ENCODE data around the genes RPL12, CFAP157, AK1 and ST6GALNAC6.

- PRO-cap, result no peak
Measured at GRCh38 chr9:127309002-127309490, 44.5 kb downstream of the GARNL3 start.

- PRO-cap, result bidirectional peak, plus-strand start at chr9:127451510, minus-strand start at chr9:127451405
Measured at GRCh38 chr9:127451178-127451712, at the start of gene RPL12. TSS of gene RPL12 (minus strand) at chr9:127451406.

GRCh38 chr9:127473415-127474379, 22.4 kb downstream of the LRSAM1 start:
- PRO-cap, result no peak

GRCh38 chr9:127513786-127513985, 55.2 kb downstream of the NIBAN2 start:
- PRO-cap, result no peak

- PRO-cap, result no peak
Measured at GRCh38 chr9:127523444-127523842, 45.4 kb downstream of the NIBAN2 start.

DNA sequence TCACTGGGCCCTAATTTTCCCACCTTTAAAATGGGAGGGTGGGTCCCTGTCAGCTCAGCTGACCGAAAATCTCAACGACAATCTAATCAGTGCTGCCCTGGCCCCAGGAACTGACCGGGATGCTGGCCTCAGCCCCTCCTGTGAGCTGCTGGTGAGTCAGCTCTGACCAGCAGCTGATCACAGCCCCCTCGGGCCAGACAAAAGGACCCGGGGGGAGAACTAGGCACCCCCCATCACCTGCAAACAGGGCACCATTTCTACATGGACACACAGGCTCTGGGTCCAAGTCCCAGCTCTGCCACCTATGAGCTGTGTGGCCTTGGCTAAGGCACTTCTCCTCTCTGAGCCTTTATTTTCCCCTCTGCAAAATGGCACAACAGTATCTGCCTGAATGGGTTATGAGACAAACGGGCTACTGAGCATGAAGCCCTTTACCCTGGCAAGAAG, 29.3 kb downstream of the NIBAN2 start:
- PRO-cap, result no peak

DNA sequence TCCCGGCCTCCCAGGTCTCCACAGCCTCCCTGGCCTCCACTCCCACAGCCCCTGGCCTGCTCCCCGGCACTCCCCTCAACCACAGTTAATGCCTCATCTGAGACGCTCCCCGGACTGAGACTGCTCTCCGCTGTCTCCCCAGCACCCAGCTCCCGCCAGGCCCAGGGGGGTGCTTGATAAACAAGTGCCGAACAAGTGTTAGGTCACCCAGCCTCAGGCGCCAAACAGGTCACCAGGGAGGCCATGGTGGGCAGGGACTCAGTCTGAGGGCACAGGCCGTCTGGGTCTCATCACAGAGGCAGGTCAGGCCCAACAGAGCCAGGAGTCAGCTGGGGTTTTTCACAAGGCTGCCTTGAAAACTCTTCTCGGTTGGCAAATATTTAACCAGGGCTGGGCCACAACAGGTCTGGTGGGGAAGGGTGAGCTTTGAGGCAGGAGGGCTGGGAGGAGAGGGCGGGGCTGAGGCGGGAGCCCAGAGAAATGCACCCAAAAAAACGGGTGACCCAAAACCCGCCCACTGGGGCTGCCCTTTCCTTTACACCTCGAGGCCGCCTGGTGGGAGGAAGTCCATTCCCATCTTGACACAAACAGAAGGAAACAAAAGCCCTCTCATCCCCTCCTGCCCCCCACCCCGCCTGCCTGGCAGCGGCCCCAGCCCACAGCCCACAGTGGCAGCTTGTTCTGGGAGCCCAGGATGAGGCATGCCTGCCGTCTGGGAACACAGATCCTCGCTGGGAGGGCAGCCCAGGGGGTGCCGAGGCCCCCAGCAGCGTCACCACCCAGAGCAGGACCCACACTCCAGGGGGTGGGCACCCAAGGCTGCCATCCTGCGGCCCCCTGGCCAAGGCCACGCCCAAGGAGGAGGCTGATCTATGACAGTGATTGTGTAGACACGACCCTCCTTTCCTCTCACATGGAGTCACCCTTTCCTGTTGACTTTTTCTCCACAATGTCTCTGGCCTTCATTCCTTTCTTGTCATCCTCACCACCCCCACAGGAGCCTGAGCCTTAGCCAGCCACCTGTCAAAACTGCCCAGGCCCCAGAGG, 23.3 kb downstream of the NIBAN2 start:
- PRO-cap, result bidirectional peak, plus-strand start at position 377 of the sequence, minus-strand start at position 331 of the sequence

- PRO-cap, result no peak
Measured at GRCh38 chr9:127557907-127558590, 10.8 kb downstream of the NIBAN2 start.

- PRO-cap, result bidirectional peak, plus-strand start at chr9:127570718, minus-strand start at chr9:127570680
Measured at GRCh38 chr9:127570508-127570876, 1.6 kb upstream of the NIBAN2 start.

DNA sequence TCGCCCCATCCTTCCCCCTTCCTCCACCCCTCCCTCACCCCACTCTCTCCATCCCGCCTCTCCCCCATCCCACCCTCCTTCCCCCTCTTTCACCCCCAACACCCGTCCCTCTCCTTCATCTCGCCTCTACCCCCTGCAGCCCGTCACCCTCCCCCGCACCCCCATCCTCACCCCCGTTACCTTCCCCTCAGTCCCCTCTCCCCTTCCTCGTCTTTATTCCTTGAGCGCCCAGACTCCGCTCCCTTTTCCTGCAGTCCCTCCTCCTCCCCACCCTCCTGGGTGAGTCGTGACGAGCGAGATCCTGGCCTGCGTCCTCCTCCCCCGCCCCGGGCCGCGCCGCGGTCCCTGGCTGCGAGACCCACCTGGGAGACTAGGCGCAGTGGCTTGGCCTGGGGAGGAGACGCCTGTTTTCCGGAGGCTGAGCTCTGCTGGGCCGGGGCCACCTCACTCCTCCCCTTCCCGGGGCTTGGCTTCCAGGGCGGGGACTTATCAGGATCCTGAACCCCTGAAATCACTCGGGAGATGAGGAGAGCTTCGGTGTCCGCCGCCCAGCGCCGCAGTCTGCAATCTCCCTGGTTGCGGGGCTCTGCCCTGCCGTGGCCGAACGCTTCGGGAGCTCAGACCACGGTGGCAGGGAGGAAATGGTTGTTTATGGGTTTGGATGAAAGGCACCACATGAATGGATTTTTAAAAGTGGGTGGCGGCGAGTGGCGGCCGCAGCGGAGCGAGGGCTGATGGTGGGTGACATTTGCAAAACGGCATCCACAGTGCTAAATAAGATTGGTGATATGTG, 908 bp downstream of the STXBP1 start:
- PRO-cap, result bidirectional peak, plus-strand start at position 514 of the sequence, minus-strand start at position 411 of the sequence

DNA sequence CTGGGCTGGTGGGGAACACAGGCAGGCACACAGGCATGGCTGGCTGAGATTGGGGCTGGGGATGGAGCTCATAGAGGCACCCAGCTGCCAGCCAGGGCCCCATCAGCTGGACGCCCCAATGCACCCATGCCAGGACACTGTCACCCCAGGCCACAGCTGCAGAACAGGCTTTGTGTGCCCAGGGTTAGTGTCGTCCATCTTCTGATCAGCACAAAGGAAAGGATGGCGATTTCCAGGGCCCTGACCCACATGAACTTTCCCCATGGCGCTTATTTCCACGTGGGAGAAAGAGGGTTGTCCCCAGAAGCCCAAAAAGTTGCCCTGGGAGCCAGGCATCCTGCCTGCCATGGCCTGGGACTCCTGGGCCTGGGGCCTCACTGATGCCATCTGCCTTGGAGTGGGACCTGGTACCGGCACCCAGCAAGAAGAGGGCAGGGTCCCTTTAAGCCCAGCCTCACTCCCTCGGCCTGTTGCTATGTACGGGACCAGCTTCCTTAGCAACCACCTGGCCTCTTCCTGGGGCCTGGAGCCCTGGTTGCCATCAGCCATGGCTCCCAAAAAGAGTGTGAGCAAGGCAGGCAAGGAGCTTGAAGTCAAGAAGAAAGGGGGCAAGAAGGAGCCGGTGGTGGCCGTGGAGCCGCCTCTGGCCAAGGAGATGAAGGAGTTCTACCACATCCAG, at the start of gene CFAP157:
TSS of gene CFAP157 (plus strand) at position 504 of the 679 bp plus-strand sequence.
- PRO-cap, result bidirectional peak, plus-strand start at position 504 of the sequence, minus-strand start at position 472 of the sequence

DNA sequence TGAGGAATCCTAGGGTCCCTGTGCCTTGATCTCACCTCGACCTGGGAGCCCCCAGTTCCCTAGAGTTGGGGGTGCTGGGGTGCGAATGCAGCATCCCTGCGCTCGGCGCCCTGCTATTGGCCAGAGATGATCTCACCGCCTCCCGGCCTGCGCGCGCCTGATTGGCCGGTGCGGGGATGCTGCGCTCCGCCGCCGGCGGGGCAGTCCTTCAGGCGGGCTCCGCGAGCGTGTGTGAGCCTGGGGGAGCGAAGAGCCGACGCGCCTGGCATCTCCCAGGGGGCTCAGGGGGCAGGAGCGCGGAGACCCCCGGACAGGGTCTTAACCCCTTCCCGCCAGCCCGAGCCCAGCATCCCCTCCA, 18.9 kb upstream of the TOR2A start:
- PRO-cap, result no peak

DNA sequence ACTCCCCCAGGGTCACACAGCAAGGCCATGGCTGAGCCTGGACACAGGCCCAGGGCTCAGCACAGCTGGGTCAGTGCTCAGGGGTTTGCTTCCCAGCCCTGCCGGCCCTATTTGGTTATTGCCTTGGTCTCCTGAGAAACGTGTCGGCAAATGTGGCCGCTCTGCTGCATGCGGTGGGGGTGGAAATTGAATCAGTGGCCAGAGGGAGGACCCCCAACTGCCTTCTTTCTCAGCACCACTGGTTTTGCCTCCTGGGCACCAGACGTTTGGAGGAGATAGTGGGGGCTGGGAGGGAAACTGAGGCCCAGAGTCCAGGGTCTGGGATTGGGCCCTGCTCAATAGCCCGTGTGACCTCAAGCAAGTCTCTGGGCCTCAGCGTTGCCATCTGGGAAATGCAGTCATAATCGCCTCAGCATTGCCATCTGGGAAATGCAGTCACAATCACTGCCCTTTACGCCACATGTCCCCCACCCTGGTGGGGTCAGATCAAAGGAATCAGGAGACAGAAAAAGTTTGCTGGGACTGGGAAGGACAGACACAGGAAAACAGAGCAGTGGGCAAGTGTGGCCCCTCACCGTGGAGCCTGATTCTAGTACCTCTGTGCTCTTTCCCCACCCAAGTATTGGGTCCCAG, 1.6 kb downstream of the SH2D3C start:
- PRO-cap, result no peak

- PRO-cap, result no peak
Measured at GRCh38 chr9:127809472-127810396, 7.1 kb downstream of the FPGS start.

GRCh38 chr9:127829201-127829711, 25.2 kb downstream of the ENG start:
- PRO-cap, result no peak

DNA sequence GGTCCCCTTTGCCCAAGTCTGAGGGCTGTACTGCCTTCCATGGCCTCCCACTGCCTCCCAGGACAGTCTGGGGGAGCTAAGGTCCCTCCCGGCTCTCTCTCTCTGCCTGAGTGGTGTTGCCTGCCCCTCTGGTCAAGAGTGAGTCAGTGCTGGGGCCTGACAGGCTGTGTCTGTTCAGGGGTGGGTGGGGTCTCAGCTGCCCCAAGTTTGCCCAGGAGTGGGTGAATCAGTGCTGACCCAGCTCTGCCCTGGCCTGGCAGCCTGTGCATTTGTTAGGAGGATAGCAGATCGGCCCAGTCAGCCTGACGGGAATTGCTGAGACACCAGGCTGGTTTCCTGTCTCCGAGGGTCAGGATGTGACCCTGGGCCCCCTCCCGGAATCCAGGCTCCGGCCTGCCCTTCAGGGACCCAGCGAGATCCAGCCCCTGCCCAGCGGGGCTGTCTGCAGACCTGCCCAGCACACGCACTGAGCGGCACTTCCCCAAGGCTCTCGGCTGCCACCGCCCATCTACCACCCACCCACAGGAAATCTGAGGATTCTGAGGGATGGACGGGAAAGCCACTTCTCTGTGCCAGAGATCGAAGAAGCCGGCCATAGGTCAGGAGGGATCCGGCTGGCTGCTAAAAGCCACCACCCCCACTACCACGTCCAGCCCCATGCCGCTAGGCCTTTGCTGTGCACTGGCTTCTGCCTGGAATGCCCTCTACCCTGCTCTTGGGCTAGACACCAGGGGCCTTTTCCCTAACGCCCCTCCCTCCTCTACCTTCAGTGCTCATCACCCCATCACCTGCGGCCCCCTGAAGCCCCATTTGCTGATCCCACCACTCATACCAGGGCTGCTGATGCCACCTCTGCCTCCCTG, 15.8 kb downstream of the ENG start:
- PRO-cap, result bidirectional peak, plus-strand start at position 296 of the sequence, minus-strand start at position 140 of the sequence; bidirectional peak, plus-strand start at position 575 of the sequence, minus-strand start at position 468 of the sequence

DNA sequence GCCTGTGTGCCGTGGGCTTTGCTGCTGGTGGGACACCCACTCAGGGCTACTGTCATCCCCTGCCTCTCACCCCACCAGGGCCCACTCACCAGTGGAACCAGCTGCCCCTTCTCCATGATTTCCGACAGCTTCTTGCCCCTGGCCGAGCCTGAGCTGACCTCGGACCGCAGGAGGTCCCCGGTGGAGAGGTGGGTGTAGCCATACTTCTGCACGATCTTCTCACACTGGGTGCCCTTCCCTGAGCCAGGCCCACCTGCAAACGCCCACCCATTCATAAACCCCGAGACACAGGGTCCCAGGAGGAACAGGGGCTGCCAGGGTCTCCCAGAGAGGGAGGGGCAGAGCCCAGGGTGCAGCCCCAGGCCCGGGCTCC, 4.9 kb downstream of the AK1 start:
- PRO-cap, result no peak

DNA sequence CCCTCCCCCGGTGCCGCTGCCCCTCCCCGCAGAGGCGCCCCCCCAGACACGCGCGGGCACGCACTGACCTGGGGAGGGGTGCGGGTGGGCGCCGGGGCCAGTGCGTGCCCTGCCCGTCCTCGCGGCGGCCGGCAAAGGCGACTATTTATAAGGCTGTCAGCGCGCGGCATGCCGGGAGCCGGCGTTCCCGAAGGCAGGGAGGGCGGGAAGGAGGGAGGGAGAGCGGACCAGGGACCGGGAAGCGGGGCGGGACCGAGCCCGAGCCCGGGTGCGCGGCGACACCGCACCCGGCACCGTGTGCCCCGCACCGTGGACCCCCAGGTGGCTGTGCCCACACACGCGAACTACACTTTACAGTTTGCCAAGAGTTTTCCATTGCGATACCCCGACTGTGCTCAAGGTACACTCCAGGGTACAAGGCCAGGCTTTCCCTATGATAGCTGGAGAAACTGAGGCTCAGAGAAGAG, at the start of gene AK1:
TSS of gene AK1 (minus strand) at position 121 of the 467 bp plus-strand sequence.
- PRO-cap, result bidirectional peak, plus-strand start at position 240 of the sequence, minus-strand start at position 121 of the sequence

- PRO-cap, result bidirectional peak, plus-strand start at chr9:127899725, minus-strand start at chr9:127899603
Measured at GRCh38 chr9:127899507-127900063, at the start of gene ST6GALNAC6. TSS of gene ST6GALNAC6 (minus strand) at chr9:127899603.

DNA sequence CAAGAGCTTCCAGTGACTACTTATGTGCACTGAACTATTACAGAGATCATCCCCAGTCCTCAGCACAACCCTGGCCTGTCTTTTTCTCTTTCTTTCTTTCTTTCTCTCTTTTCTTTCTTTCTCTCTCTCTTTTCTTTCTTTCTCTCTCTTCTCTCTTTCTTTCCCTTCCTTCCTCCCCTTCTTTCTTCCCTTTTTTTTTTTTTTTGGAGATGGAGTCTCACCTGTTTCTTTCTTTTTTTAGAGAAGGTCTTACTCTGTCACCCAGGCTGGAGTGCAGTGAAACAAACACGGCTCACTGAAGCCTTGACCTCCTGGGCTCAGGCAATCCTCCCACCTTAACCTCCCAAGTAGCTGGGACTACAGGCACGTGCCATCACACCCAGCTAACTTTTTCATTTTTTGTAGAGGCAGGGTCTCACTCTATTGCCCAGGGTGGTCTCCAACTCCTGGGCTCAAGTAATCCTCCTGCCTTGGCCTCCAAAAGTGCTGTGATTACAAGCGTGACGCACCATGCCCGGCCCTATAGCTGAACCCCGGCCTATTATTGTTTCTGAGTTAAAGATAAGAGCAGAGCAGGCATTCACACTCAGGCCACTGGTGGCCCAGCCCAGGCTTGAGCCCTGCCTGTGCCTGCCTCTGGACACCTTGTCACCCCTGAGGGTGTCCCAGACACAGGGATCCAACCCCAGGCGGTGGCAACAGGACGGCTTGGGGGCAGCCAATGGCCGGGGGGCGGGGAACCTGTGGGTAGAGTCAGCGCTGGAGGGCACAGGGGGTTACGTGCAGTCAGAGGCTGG, 4.3 kb downstream of the PIP5KL1 start:
- PRO-cap, result no peak

Data from fallopian tube (tissue), 1 donor.